NALM6 (cell line): ENCODE results near the genes PPARGC1A, ANAPC4 and SMIM20.

- PRO-cap = no peak
These were observed 228.7 kb downstream of the KCNIP4 start for GRCh38 chr4:21719876-21720354.

DNA sequence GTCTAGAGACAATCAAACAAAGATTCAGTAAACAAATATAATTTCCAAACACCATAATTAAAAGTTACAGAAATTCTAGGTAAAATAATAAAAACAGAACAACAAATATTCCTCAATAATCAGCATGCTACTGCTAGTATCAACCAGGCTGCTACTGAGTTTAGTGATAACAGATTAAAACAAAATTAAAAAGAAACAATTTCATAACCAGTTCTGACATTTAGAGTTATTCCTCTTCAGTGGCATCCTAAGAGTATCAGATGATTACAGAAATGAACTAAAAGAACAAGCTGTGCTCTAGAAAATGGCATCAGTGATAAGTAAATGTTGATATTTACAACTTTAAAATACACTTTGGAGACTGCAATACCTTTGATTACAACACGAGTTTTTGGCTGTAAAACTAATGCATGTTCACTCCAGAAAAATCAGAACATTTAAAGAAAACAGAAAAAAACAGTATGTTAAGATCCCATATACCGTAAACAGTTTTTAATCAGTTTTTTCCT is 73.0 kb downstream of the ADGRA3 start:
- PRO-cap = no peak

GRCh38 chr4:22634497-22634989 is 118.7 kb upstream of the ADGRA3 start:
- PRO-cap = no peak

GRCh38 chr4:23795340-23796081 is 94.3 kb downstream of the PPARGC1A start:
- PRO-cap = no peak

- PRO-cap = no peak
These were observed 999 bp downstream of the PPARGC1A start for GRCh38 chr4:23888584-23889511.

- PRO-cap = no peak
These were observed at the start of gene PPARGC1A for GRCh38 chr4:23889512-23890359. Gene PPARGC1A, minus strand, starts transcription at chr4:23890047.

DNA sequence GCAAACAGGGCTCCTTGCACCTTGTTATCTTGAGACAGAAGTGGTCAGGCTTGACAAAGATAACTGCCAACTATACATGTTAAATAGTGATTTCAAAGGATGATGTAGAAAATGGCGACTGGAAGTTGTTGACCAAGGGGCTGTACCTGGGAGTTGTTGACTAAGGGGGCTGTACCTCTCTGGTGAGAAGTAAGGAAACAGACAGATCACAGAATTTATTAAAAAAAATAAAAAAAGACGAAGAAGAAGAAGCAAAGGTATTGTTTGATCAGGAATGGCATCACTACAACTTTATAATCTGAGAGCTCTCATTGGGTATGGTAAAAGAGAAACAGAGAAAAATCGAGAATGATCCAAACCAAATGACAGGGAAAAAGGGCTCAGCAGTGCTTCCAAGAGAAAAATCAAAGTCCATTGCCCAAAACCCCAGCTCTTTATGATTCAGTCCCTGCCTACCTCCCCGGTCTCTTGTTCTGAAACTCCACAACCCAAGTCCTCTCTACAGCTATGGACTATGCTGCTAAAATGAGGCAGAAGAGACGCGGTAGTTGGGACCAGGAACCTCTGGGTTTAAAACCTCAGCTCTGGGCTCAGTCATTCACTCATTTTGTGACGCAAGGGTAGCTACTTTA is 341.0 kb upstream of the PPARGC1A start:
- PRO-cap = no peak

GRCh38 chr4:24261234-24261756 is 323.1 kb downstream of the DHX15 start:
- PRO-cap = no peak

DNA sequence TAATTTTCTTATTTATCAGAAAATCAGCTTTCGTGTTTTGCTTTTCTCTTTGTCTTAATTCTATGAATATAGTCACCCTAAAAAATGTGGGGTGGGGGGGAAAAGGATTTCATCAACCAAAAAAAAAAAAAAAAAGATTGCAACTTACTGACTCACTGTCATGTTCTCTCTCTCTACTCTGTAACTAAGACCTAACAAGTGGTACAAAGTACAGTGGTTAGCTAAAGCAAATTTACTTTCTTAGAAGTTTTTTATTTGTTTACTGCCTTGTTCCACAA is 271.9 kb downstream of the DHX15 start:
- PRO-cap = no peak

GRCh38 chr4:24800335-24800907 is 5.0 kb downstream of the SOD3 start:
- PRO-cap = no peak

DNA sequence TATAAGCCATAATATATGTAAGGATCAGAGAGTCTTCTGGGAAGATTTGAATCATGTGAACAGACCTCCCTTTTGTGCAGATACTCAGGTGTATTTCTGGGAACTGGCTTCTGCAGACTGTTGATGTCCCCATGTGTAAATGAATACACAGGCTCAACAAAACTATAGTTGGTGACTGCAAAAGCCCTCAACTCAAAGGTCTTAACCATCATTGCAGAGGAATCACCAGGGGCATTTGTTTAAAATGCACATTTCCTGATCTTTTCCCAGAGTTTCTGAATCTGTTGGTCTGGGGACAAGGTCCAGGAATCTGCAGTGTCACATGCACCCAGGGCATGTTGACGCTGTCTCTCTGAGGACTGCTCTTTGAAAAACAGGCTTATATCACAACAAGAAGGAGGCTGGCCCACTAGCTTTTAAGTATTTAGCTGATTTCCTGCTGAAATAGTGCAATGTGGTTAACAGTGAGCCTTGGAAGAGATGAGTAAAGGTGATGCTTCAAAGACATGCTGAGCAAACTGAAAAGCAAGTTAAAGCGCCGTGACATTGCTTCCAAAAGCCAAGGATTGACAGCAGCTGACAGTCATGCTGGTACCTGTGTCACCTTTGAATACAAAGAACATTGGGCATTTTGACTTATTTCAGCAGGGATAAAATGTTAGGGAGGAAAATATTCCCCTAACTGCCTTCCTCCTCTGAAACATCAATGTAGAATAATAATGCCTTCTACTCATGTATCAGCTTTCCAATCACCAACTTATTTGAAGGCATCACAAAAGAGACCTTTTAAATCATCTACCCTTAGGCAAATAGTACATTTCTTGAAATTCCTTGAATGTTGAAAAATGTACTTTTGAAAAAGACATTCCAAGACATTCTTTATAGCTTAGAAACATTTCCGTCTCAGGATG is 18.6 kb upstream of the SEPSECS start:
- PRO-cap = no peak

DNA sequence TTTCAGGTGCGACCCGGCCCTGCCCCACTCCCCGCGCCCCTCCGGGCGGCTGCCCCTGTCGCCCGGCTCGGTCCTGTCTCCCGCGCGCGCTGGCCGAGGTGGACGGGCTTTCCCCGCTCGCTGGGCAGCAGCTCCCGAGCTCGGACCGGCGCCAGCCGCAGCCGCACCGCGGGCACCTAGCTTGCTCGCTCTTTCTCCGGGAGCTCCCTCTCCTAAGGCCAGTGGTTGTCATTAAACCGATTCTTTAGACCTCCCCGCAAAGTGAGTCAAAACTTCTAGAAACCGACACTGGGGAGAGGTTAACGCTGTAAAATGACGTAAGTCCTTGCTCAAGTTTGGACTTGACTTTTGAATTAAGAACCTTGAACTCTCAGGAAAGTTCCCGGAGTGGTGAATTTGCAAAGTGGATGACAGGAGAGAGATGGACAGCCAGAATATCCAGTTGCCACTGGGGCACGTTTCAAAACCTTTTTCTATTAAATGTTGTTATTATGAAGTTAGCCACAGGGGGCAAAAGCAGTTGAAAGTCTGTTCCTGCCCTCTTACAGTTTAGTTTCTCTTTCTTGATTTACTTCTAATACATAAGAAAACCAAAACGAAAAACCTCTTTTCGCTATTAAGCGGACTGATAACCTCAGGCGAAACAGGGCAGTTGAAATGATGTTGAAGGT is 728 bp downstream of the PI4K2B start:
- PRO-cap = bidirectional peak, plus-strand start at position 616 of the sequence, minus-strand start at position 450 of the sequence

GRCh38 chr4:25235097-25235883 is 1.5 kb downstream of the PI4K2B start:
- PRO-cap = bidirectional peak, plus-strand start at chr4:25235266, minus-strand start at chr4:25235243

DNA sequence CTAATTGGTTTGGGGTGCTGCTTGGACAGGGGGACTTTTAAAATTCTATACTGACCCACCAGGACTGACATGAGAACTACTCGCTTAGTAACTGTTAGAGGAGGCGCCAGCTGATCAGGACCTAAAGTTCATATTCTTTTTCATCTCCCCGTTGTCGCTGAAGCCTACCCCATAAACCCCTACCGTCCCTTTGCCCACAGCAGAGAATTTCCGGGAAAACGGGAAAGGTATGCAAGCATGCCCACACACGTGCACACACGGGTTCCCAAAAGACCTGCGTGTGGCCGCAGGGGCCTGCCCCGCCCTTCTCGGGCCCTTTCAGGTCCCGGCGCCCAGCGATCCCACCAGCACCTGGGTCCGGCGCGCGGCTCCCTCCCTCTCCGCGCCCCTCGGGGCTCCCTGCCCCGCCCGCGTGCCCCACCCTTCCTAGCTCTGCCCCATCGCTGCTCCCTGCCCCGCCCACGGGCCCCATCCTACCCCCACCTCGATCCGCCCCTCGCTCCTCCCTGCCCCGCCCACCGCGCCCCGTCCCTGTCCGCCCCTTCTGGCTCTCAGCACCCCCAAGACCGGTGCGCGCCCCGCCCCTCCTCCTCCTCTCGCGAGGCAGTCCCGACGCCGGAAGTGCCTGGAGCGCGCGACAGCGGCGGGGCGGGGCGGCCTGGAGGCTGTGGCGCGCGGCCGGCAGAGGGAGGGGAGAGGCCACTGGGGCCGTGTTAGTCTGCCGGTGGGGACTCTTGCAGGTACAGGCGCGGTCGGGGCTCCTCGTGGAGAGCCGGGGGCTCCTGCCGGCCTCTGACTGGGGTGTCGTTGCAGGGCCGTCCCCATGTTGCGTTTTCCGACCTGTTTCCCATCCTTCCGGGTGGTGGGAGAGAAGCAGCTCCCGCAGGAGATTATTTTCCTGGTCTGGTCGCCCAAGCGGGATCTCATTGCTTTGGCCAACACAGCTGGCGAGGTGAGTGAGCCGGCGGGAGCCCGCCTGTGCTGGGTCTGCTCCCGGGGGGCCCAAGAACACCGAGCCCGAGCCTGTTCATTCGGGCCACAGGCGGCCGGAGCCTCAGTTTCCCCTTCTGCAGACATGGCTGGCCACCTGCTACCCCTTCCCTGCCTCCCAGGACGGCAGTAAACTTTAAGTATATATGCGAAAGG is at the start of gene ANAPC4:
TSS of gene ANAPC4 (plus strand) at position 659 of the 1,146 bp plus-strand sequence.
- PRO-cap = bidirectional peak, plus-strand start at position 716 of the sequence, minus-strand start at position 353 of the sequence

DNA sequence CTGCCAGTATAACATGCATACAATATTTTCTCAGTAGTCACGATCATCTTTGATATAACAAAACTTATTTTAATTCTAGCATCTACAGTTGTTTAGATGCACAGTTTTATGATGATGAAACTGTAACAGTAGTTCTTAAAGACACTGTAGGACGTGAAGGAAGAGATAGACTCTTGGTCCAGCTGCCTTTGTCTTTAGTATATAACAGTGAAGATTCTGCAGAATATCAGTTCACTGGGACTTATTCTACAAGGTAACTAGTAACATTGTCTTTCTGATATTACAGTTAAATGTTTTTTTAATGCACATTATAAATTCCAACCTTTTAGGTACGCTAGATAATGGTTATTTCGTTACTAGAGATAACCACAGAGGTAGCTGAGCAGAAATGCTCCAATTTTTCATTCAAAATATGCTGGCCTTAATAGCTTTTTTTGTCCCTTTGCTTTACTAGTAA is 39.3 kb downstream of the ANAPC4 start:
- PRO-cap = no peak

DNA sequence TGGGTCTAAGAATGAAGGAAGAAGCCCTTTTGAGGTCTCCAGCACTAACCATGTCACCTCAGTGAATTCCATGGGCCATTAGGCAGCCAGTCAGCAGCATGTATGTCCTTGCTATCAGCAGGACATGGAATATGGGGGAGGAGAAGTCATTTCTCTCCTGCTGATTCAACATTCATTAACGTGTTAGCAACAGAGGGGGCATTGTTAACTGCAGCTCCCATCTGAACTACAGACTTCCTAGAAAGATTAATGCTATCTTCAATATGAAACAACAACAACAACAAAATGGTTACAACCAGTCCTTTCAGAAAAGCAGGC is 120.4 kb upstream of the SLC34A2 start:
- PRO-cap = no peak

DNA sequence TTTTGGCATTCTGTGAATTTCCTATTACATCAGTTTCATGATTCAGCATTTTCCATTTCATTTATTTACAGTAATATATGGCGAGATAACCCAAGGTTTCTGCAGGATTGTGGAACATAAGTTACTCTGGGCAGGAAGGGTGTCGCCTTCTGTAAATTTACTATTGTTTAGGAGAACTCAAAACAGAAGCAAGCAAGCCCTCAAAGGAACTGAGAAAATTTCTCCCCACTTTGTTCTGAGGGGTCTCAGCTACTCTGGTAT is 1.2 kb downstream of the SEL1L3 start:
- PRO-cap = no peak

GRCh38 chr4:25872751-25873363 is 10.1 kb upstream of the SEL1L3 start:
- PRO-cap = no peak

- PRO-cap = no peak
These were observed 9.3 kb upstream of the SMIM20 start for GRCh38 chr4:25904802-25905017.

DNA sequence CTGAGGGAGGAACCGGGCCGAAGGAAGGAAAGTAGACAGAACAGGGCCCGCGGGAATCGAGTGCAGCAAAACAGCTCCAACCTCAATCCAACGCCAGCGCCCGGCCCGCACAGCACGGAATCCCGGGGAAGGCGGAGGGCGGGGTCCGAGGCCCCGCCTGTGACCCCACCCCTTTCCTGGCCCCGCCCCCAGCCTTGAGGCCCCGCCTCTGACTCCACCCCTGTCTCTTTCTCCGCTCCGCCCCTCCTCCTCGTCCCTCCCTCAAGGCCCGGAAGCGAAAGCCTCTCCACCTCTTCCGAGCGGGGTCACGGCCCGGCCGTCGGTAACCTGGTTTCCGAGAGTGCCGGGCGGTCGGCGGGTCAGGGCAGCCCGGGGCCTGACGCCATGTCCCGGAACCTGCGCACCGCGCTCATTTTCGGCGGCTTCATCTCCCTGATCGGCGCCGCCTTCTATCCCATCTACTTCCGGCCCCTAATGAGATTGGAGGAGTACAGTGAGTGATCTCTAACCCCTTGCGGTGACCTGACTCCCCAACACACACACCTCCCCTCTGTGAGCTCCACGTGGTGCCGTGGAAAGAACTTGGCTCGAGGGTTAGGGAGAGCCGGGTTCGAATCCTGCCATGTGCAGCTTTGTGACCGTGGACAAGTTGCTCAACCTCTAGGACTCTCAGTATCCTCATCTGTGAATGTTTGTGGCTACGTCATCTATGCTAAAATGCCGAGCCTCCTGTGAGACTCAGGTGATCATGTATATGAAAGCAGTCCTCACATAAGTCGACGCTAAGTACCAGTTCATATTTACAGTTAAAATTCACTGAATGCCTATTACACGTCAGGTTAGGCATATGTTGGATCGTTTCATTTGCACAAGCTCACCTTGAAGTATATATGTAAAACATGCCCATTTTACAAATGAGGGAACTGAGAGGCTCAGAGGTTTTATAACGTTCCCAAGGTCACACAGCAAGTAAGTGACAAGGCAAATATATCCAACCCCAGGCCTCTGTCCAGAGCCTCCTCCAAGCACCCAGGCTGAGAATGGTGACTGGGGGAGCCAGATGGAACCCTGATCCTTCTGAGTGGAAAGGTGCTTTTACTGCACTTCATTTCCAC is at the start of gene SMIM20:
TSS of gene SMIM20 (plus strand) at position 291 of the 1,115 bp plus-strand sequence.
- PRO-cap = bidirectional peak, plus-strand start at position 308 of the sequence, minus-strand start at position 476 of the sequence; unidirectional peak, minus-strand start at position 690 of the sequence